B cell (primary cell): ENCODE data around the genes SYNRG, TBC1D3, SRCIN1, EPOP and PCGF2.

GRCh38 chr17:37608496-37609528 is at the start of gene SYNRG:
SYNRG (minus strand) TSS chr17:37609418.
- PRO-cap = bidirectional peak, plus-strand start at chr17:37609567, minus-strand start at chr17:37609369
- CAGE, long polyA plus RNA = no peak

- PRO-cap = no peak
- CAGE, long polyA plus RNA = no peak
Observed at GRCh38 chr17:37708022-37708630, 36.7 kb downstream of the HNF1B start.

GRCh38 chr17:37718374-37719140 is 26.3 kb downstream of the HNF1B start:
- PRO-cap = no peak
- CAGE, long polyA plus RNA = no peak

DNA sequence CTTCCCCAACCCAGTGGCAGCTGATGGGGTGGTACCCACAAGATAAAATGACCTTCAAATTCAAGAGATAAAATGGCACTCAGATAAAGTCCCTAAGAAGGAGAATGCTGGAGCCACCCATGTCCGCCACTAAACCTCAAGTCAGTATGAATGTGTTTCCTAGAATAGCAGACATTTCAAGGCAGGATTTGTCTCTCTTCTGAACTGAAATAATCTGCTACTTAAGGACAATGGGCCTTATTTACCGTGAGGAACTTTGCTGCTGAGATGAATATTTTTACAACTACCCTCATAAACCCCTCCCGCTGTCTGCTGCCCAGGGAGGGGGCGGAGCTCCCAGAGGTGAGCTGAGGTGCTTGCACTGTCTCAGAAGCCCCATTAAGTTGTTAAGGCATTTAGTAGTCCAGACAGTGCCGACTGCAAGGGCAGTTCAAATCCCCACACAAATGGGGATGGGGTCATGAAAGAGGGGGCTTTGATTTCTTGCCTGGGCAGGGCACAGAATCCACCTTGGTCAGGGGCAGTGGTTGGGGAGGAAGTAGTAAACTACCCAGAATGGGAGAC is 19.3 kb downstream of the HNF1B start:
- PRO-cap = no peak
- CAGE, long polyA plus RNA = no peak

- PRO-cap = no peak
- CAGE, long polyA plus RNA = no peak
Observed at GRCh38 chr17:37729886-37730062, 15.1 kb downstream of the HNF1B start.

DNA sequence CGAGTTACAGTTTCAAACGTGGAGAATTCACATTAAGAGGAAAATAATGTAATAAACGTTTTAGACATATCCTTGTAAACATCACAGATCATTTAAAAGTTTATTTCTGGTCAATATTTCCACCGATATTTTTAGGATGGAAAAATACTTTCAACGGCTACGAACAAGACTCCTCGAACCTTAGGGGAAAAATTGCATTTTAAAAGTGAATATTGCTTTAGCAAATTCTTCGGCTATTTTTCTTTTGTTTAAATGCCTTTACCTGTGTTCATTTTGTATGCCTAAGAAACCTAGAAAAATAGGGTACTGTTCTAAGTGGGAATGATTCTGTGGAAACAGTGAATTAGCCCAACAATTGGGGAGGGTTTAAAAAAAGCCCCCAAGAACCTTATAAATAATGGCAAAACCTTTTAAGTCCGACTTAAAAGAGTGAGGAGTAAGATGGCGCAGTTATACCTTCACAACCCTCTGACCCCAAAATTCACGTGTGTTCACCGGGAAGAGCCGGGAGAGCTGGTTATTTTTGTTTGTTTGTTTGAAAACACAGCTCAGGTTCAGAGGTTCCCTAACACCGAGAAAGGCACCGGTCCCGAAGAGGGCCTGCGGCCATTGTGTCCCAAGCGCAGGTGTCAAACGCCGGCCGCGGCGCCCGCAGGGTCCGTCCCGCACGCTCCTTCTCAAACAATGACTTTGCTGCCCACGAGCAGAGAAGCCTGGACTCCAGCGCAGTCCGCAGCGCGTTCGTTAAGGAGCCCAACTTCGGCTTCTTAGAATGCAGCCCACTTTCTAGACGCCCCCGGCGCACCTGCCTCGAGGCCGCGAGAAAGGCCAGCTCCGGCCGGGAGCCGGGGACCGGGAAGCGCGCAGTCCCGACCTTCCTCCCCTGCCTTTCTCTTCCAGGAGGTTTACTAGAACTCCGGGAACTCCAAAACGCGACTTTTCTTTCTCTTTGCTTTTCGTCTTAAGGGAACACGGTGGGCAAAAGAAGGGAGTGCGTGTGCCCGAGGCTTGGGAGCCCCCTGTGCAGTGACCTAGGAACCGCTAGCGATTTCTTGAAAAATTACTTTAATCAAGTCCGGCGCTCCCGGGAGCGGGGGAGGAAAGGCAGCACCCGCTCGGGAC is 3.0 kb downstream of the HNF1B start:
- PRO-cap = no peak
- CAGE, long polyA plus RNA = no peak

GRCh38 chr17:37849137-37849540 is 75.1 kb upstream of the TBC1D3K start:
- PRO-cap = no peak
- CAGE, long polyA plus RNA = no peak

- PRO-cap = no peak
- CAGE, long polyA plus RNA = no peak
Observed at GRCh38 chr17:38192409-38192870, at the start of gene TBC1D3. TBC1D3 (minus strand) TSS chr17:38192555.

- PRO-cap = no peak
- CAGE, long polyA plus RNA = no peak
Observed at GRCh38 chr17:38450694-38451585, 22.7 kb downstream of the ARHGAP23 start.

GRCh38 chr17:38572573-38573408 is 33.0 kb downstream of the SRCIN1 start:
- PRO-cap = no peak
- CAGE, long polyA plus RNA = no peak

DNA sequence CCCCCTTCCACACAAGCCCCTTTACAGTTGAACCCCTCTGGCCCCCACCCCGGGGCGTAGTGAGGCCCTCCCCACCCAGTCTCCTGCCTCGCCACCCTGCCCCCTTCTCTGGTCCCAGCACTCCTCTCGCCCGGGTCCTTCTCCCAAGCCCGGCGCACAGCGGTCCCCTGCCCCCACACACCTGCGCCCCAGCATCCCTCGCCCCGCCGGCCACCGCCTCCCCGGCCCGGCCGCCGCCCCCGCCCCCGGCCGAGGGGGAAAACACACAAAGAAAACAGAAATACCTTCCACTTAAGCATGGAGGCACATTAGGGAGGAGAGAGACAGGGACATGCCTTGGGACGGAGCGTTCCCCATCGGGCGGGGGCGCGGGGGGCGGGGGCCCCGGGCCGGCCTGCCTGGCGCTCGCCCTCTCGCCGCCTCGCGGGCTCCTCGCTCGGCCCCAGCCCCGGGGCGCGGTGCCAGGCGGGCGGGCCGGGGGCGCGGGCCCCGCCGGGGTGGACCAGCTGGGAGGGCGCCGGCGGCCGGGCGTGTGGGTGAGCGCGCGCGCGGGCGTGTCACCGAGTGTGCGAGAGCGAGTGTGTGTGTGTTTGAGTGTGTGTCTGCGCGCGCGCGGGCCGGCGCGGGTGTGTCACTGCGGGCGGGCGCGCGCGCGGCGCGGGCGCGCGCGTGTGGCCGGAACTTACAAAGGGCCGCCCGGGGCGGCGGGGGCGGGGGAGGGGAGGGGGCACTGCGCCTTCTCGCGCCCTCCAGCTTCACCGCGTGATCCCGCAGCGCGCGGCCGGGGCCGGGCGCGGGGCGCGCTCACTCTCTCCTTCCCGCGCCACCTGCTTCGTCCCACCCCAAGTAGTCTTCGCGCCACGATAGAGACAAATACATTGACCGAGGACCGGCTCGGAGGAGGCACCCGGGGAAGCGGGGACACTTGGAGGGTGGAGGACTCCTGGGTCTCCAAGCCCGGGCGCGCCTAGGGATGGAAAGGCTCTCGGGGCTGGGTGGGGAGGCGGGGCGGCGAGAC is at the start of gene SRCIN1:
TSS of gene SRCIN1 (minus strand) at position 604 of the 1,018 bp plus-strand sequence.
- PRO-cap = no peak
- CAGE, long polyA plus RNA = no peak

GRCh38 chr17:38656927-38658026 is 17.5 kb downstream of the EPOP start:
- PRO-cap = no peak
- CAGE, long polyA plus RNA = no peak

GRCh38 chr17:38674807-38675462 is at the start of gene EPOP:
EPOP (minus strand) TSS chr17:38674957.
- PRO-cap = bidirectional peak, plus-strand start at chr17:38675088, minus-strand start at chr17:38674949
- CAGE, long polyA plus RNA = no peak

DNA sequence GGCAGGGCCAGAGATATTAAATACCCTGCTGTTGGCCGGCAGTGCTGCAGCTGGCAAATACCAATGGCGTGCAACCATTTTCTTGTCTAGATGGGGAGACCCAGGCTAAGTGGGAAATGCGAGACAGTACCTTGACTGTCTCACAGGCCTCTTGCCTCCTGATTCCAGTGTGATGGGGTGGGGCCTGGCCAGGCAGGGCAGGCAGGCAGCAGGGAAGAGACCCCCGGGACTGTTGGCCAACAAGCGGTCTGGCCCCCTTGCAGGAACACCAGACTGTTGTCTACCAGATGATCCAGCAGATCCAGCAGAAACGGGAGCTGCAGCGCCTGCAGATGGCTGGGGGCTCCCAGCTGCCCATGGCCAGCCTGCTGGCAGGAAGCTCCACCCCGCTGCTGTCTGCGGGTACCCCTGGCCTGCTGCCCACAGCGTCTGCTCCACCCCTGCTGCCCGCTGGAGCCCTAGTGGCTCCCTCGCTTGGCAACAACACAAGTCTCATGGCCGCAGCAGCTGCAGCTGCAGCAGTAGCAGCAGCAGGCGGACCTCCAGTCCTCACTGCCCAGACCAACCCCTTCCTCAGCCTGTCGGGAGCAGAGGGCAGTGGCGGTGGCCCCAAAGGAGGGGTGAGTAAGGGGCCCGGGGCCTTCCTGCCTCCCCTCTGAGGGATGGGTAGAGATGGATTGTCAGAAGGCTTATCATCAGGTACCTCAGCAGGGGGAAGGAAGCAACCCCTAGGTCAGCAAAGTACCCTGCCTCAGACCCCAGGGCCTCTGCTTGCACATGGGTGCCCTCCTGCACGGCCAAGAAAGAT is 5.6 kb upstream of the CISD3 start:
- PRO-cap = no peak
- CAGE, long polyA plus RNA = no peak

DNA sequence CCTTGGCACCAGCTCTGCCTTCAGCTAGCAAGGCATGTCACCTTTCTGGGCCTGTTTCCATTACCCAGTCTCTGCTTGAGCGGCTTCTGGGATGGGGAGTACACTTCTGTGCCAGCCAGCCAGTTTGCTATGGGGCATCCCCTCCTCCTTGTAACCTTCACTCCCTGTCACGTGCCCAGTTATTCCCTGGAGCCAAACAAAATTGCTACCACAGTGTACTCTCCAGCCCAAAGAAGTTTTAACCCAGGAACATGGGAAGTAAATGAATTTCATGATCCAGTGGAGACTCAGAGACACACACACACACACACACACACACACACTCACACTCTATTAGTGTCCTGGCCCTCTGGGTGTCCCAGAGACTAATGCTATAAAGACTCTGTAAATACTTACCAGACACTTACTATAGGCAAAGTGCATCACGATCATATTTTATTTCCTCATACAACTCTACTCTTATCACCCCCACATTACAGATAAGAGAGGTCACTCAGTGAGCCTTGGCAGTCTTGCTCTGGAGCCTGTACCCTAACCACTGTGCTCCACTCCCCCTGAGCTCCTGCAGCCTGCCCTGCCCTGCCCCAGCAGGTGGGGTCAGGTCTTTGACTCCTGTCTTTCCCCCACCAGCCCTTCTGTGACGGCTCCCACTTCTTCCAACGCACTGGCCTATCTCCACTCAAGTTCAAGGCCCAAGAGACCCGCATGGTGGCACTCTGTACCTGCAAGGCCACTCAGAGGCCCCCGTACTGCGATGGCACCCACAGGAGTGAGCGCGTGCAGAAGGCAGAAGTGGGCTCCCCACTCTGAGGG is 2.7 kb downstream of the CISD3 start:
- PRO-cap = no peak
- CAGE, long polyA plus RNA = no peak

GRCh38 chr17:38733459-38734089 is 3.4 kb downstream of the CISD3 start:
- PRO-cap = no peak
- CAGE, long polyA plus RNA = no peak

- PRO-cap = no peak
- CAGE, long polyA plus RNA = no peak
Observed at GRCh38 chr17:38747732-38748722, at the start of gene PCGF2. PCGF2 (minus strand) TSS chr17:38748336.

- PRO-cap = no peak
- CAGE, long polyA plus RNA = no peak
Observed at GRCh38 chr17:38748723-38749162, 607 bp upstream of the PCGF2 start.

- PRO-cap = unidirectional peak, minus-strand start at chr17:38861758
- CAGE, long polyA plus RNA = no peak
Observed at GRCh38 chr17:38861281-38861962, 7.9 kb upstream of the RPL23 start.

DNA sequence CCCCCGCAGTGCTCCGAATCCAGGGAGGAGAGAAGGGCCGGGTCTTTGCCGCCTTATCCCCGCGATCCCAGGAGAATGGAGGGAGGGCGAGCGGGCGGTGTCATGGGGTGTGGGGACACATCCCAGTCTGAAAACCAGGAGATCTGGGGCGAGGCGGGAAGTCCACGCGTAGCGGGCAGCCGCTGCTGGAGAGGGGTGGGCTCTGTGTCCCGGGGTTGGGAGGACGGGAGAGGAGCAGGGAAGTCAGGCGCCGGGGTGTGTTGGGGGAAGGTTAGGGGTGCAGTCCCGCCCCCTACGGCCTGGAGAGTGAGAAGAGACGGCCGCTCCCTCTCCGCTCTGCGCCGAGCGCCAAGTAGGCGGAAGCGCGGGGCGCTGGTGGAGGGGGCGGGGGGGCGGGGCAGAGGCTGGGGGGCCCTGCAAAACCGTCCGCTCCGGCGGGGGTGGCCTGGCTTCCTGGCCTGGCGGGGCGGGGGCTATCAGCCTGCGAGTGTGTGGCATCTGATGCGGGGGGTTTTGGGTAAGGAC is 497 bp downstream of the LASP1 start:
- PRO-cap = no peak
- CAGE, long polyA plus RNA = no peak